SK-N-DZ (cell line): Measurements from ENCODE around the gene H2BC18.

DNA sequence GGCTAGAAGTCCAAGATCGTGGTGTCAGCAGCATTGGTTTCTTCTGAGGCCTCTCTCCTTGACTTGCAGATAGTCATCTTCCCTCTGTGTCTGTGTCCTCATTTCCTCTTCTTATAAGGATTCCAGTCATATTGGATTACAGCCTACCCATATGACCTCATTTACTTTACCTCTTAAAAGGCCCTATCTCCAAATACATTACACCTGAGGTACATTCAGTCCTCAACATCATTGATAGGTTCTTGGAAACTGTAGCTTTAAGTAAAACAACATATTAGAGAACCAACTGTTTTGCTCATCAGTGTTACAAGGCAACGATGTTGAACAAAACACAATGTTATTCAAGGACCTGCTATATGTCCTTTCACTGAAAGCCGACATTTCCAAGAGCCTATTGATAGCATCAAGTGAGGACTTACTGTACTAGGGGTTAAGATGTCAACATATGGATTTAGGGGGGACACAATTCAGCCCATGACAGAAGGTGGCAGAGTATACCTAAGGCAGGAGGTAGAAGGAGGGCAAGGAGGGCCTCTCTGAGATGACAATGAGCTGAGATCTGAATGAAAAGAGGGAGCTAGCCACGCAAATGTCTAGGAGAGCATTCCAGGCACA lies 27.3 kb downstream of the ACP6 start:
RAMPAGE:
- cytosol, long total RNA = no peak
- nucleus, long total RNA = no peak

DNA sequence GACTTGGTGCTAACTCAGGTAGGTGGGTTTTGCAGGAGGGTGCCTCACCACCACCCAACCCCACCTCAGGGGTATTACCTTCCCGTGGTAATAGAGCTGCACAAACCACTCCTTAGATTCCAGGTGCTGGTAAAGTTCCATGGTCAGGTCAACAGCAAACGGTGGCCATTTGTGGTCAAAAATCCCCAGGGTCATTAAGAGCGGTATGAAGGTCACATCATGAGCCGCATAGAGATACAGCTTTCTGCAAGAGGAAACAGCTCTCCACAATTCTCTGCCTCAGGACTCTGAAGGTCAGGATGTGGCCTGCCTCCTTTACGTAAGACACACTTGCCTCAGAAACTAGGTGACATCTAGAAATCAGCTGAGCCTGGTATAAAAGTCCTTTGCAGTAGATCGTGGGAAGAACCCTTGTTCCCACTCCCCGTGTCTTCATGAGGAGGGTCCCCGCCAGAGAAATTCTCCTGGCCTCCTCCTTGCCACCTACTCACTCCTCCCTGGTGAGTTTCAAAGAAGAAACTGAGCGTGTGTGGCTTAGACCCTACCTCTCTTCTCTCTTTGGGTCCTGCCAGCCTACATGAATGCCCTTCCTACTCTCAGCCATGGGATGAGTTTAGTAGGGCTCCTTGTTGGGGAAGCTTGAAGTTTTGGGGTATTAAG lies 22.0 kb downstream of the ACP6 start:
RAMPAGE:
- cytosol, long total RNA = no peak
- nucleus, long total RNA = no peak

DNA sequence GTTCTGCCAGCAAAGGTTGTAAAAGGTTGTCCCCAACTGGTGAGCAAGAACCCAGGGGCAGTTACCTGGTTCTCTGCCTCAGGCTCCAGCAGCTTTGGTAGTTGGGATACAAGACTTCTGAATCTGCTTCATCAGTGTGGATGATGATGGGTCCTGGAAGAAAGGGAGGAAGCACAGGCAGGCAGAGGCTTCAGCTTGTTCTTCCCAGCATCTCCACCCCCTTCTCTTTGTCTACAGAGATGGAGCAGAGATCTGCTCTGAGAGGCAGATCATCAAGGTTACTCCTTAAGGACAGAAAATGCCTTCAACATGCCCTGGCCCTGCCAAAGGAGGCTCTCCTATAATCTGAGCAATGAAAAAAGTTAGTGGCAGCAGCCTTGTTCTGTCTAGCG lies 15.2 kb downstream of the ACP6 start:
RAMPAGE:
- cytosol, long total RNA = no peak
- nucleus, long total RNA = no peak

GRCh38 chr1:147676219-147677291 lies 6.2 kb upstream of the ACP6 start:
RAMPAGE:
- cytosol, long total RNA = no peak
- nucleus, long total RNA = no peak

GRCh38 chr1:147717649-147718289 lies 42.6 kb downstream of the GJA5 start:
RAMPAGE:
- cytosol, long total RNA = no peak
- nucleus, long total RNA = no peak

RAMPAGE:
- cytosol, long total RNA = no peak
- nucleus, long total RNA = no peak
Measured at GRCh38 chr1:148048320-148049063, 103.6 kb downstream of the NBPF11 start.

GRCh38 chr1:148139198-148139609 lies 12.9 kb downstream of the NBPF11 start:
RAMPAGE:
- cytosol, long total RNA = no peak
- nucleus, long total RNA = no peak

RAMPAGE:
- cytosol, long total RNA = no peak
- nucleus, long total RNA = no peak
Measured at GRCh38 chr1:148425096-148425675, 57.9 kb downstream of the PPIAL4G start.

DNA sequence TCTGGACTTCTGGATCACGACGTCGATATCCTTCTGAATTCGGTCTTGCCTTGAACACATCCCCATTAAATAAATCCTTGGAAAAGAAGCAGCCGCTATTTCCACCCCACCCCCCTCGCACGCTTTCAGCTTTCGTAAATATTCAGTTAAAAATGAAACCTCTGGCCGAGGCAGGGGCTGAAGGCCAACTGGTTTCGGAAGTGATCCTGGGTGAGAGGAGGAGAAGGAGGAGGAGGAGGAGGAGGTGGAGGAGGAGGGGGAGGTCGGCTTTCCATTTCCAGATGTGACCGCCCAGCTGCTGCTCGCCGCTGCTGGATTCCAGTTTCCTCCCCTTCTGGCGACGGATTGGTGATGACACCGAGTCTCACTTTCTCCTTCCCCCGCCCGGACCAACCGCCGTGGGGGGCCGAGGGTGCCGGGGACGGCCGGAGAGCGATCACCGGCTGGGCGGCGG lies 23.5 kb downstream of the PPIAL4G start:
RAMPAGE:
- cytosol, long total RNA = no peak
- nucleus, long total RNA = no peak

GRCh38 chr1:149090135-149091154 lies 12.9 kb downstream of the NBPF9 start:
RAMPAGE:
- cytosol, long total RNA = no peak
- nucleus, long total RNA = no peak

RAMPAGE:
- cytosol, long total RNA = no peak
- nucleus, long total RNA = no peak
Measured at GRCh38 chr1:149128619-149128865, 25.2 kb upstream of the NBPF9 start.

RAMPAGE:
- cytosol, long total RNA = no peak
- nucleus, long total RNA = no peak
Measured at GRCh38 chr1:149176512-149177371, 73.4 kb upstream of the NBPF9 start.

GRCh38 chr1:149605838-149606728 lies 22.4 kb downstream of the PPIAL4C start:
RAMPAGE:
- cytosol, long total RNA = no peak
- nucleus, long total RNA = no peak

GRCh38 chr1:149811943-149812873 lies at the start of gene H2BC18:
H2BC18 (minus strand) TSS chr1:149812370.
RAMPAGE:
- cytosol, long total RNA = start-site peak on the plus strand at chr1:149812009-149812057, 13 and 79 reads in 2 replicates; start-site peak on the minus strand at chr1:149812226-149812375, 42,418 and 72,874 reads in 2 replicates
- nucleus, long total RNA = no peak

DNA sequence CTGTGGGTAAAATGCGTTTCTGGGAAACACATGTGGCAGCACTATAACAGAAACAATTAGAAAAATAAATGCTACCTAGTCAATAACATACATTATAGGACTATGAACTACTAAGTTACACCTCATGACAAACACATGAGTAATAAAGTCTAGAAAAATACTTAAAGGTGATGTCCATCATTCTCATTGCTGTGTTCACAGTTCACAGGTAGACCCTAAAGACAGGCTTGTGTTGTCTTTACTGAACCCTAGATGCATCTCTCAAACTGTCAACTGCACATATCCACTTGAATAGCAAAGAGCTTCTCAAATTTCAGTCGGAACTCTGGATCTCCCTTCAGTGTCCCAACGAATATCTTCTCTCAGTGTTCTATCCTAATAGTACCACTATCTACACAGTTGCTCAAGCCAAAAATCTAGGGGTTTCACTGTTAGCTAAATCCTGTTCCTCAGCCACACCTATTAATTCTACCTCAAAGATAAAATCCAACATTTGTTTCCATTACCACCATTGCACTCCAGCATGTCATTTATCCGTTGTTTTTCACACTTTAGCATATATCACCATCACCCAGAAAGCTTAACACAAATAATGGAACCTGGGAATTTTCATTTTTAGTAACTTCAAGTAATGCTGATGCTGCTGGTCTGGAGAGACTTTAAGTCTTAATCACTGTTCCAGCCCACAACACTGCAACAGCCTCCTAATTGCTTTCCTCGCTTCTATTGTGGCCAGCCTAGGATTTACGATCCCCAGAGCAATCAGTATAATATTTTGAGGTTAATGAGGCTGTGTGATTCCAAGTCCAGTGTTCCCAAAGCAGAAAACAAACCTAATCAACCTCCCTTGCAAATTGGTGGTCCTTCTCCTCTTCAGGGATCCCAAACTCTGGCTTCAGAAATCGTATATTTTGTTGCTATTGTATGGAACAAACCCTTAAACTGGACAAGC lies 1.9 kb upstream of the H2AC19 start:
RAMPAGE:
- cytosol, long total RNA = no peak
- nucleus, long total RNA = no peak

DNA sequence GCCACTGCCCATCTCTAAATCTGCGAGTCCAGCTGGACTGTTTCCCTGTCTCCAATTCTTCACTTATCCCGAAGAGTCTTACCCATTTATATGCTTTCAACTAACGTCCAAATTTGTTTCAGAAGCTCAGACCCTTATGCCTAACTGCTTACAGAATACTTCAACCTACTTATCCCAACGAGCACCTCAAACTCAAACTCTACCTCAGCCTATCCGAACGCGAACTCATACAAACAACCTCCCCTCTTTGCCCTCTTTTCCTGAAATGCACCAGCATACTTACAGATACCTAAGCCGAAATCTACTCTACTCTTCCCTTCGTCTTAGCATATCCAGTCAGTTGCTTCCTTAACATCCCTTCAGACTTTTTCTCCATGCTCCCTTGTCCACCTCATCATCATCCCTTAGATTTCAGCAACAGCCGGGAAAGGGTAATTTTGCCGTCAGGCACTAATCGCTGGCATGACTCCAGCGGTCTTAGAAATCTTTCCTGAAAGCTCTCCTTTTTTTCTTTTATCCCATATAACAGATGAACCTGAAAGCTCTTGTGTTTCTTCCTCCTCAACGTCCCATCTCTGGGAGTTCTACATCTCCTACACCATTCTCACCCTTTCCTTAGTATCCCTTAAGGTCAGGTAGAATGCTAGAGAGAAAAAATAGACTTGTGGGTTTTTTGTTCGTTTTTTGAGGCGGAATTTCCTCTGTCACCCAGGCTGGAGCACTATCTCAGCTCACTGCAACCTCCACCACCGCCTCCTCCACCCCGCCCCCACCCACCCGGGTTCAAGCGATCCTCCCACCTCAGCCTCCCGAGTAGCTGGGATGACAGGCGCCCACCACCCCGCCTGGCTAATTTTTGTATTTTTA lies 1.2 kb upstream of the H2AC21 start:
RAMPAGE:
- cytosol, long total RNA = no peak
- nucleus, long total RNA = no peak

RAMPAGE:
- cytosol, long total RNA = no peak
- nucleus, long total RNA = no peak
Measured at GRCh38 chr1:149926243-149926742, 1.3 kb downstream of the SF3B4 start.

RAMPAGE:
- cytosol, long total RNA = no peak
- nucleus, long total RNA = no peak
Measured at GRCh38 chr1:149943752-149944133, 7.1 kb upstream of the MTMR11 start.

RAMPAGE:
- cytosol, long total RNA = no peak
- nucleus, long total RNA = no peak
Measured at GRCh38 chr1:149947043-149947416, 10.4 kb upstream of the MTMR11 start.

GRCh38 chr1:150155912-150156335 lies 6.2 kb downstream of the PLEKHO1 start:
RAMPAGE:
- cytosol, long total RNA = no peak
- nucleus, long total RNA = no peak